Measurements from ENCODE around the genes UBR4 and VWA5B1.

DNA sequence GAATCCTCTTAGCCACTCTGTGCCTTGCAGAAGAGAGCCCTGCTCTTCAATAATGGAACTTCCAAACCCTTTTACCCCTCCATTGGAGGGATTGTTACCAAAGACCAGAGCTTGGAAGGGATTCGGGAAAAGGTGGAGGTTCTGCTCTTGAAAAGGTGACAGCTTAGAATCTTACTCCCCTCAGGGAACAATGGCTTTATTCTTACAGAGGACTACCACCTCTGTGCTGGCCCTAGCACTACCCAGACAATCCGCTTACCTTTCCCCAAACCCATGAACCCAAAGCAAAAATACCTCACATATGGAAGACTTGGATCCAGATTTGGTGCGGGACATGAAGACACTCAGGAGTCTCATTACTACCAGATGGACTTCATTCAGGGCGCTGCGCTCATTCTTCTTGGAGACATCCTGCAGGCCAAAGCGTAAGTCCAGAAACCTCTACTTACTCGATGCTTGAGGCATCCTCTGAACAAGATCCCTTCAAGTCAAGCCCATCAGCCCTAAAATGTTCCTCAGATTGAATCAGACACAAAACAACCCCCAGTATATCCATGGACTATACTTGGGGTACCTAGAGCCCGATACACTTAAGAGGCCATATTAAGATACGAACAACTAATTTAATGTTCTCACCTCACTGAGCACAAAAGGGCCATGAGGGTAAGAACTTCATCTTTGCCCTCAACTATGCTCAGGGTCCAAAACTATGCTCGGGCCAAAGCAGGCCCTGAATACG is 82.6 kb downstream of the UBR4 start:
- RRBS = no CpG with 5 or more reads among the region's 11 CpGs

GRCh38 chr1:19141304-19142053 is 68.6 kb downstream of the UBR4 start:
- RRBS = no CpG with 5 or more reads among the region's 10 CpGs

GRCh38 chr1:19156672-19157031 is 53.4 kb downstream of the UBR4 start:
- RRBS = no CpG with 5 or more reads among the region's 5 CpGs

DNA sequence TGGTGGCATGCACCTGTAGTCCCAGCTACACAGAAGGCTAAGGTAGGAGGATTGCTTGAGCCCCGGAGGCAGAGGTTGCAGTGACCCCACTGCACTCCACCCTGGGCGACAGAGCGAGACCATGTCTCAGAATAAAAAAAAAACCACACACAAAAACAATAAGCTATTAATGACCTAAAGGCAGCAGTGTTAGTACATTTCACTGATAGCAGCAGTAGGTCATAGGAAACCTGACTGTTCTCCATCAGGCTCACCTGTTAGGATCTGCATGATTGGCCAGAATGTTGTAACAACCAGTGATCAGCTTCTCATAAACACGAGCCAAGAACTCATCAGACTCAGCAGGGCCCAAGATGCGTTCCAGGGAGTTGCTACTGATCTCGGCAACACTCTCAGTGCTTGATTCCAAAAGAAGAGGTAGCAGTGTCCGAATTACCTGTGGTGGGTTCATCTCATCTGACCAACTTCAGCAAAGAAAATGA is 43.3 kb downstream of the UBR4 start:
- RRBS = no CpG with 5 or more reads among the region's 7 CpGs

DNA sequence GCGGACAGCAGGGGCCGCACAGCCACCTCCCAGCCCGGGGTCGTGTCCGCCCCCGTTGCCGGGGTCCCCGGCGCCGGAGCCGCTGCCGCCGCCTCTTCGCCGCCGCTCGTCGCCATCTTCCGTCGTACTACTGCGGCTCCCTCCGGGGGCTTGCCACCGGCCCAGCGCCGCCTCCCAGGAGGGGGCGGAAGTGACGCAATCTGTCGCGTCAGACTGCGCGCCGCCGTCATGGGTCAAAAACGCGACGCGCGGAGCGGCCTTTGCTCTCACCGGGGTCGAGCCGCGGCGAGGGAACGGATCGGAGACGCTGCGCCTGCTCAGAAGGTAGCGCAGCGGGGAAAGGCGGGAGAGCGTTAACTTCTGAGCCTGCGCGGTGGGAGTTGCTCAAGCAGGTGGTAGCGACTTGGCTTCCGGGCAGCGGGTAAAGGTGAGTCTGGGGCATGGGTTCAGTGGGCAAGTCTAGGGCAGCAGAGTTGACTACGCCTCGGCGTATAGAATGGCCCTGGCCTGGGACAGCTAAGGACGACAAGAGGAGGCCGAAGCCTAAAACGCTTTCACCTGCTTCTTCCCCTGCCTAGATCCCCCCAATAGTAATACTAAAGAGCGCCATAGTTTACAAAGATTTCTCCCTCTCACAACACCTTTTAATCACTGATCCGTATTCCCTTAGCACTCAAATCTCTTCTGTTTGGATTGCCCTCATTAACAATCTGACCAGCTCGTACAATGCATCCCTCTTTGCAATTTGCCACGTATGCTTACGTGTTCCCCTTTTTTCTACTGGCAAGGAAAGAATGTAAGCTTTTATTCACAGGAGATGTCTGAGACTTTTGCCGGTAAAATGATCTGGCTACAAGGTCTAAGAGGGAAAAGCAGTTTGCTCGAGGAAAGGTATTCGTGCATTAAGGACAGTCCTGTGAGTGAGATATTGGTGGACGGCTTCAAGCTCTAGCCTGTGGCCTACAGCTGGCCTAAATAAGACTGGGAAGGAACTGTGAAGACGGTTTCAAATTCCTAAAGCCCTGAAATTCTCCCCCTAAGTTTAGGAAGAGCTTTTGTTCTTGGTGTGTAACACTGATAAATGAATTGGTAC is at the start of gene UBR4:
UBR4 (minus strand) TSS at position 134 of the 1,093 bp plus-strand sequence.
- RRBS = under 1% methylated on average over 27 of the region's 73 CpGs

DNA sequence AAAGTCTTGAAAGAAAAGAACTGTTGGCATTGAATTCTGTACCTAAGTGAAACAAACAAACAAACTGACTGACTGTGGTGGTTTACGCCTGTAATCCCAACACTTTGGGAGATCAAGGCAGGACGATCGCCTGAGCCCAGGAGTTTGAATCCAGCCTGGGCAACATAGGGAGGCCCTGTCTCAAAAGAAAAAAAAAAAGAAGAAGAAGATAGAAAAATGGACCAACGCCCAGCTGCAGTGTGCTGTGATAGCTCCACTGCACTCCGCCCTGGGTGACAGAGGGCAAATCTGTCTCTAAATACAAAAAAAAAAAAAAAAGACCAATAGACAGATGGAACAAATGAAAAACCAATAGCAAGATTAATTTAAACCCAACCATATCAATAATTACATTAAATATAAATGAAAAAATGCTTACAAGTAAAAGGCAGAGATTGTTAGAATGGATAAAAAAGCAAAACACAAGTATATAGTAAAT is 13.9 kb downstream of the AKR7A3 start:
- RRBS = no CpG with 5 or more reads among the region's 5 CpGs

DNA sequence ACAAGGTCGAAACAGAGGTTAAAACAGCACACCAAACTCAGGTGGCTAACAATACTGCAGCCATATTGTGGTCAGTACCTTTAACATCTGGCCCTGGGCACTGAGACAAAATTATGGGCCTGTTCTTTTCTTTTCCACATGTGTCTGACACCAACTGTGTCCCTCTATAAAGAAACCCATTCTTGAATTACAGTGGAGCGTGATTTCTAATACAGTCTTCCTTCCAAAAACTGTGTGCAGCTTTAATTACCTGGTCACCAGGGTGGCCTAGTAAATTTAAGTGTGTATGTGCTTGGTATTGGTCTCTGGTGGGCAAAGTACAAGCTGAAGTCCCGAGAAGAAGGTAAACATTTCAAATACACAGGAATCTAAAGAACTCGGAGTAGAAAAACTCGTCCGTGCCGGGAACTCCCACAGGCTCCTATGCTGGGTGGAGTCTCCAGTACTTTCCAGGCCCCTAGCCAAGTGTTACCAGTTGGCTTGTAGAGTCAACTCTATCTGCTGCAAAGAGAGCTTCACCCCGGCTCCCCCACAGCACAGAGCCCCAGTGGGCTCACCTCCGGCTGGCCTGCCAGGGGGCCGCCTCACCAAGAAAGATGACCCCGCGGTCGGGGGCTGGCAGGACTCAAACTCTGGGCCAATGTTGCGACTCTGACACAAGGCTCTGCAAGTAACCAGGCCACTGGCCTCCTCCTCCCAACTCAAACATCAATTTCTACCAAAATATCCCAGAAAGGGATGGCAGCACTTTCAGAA is 73.7 kb downstream of the SLC66A1 start:
- RRBS = 100% methylated on average over 3 of the region's 14 CpGs

GRCh38 chr1:19442356-19443243 is 42.7 kb downstream of the CAPZB start:
- RRBS = no CpG with 5 or more reads among the region's 21 CpGs

DNA sequence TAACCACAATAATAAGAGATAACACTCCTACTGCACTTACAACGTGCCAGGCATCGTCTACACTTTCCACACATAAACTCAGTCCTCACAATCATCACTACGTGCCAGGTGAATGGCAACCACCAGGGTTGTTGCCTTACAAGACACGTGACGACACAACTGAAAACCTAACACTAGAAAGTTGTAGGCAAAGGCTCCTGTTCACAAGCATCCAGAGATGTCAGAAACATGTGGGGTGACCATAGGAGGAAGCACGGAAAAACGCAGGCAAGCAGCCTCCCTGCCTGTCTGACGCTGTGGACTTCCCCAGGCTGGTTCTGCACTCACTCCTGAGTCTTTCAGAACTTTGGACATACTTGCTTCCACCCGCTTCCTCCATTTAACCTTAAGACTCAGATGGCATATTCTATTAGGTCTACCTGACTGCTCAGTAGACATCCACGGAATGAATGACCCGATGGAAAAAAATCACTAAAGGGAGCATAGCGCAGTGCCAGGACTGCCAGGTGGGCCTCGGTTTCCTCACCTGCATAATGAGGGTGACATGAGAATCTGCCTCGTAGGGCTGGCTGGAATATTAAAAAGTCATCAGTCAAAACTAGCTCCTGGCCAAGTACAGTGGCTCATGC is 6.9 kb downstream of the CAPZB start:
- RRBS = no CpG with 5 or more reads among the region's 14 CpGs

GRCh38 chr1:19592921-19593291 is 3.9 kb upstream of the MICOS10 start:
- RRBS = no CpG with 5 or more reads among the region's 1 CpG

GRCh38 chr1:19605690-19606383 is 9.1 kb downstream of the MICOS10 start:
- RRBS = no CpG with 5 or more reads among the region's 2 CpGs

GRCh38 chr1:19612857-19613667 is 16.3 kb downstream of the MICOS10 start:
- RRBS = no CpG with 5 or more reads among the region's 10 CpGs

- RRBS = 41% methylated on average over 1 of the region's 10 CpGs
These were observed 20.6 kb upstream of the NBL1 start for GRCh38 chr1:19623337-19624155.

DNA sequence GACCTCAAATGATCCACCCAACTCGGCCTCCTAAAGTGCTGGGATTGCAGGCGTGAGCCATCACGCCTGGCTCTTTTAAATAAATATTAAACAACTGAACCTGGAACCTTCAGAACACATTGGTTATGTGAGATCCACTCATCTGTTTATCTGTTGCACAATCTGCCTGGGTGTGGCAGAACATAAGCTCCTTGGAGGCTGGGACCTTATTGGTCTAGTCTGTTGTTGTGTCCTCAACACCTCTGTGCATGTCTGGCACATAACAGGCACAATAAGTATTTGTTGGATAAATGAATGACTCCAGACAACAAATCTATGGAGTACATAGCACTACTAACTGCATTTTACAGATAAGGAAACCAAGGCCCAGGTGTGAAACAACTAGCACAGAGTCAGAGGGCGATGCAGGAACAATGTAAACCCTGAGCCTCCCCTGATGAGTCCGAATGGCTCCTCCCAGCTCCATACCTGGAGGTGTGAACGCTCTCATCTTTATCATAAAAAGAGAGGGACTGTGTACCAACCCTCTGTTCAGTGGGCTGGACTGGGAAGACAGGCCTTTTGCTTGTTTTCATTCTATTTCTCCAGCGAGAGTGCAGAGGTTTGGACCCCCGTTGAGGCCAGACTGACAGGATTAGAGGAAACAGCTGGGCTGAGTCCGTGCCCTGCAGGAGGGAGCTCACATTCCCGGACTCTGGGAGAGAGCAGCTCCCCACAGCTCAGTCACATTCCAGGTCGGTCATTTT is 3.9 kb upstream of the NBL1 start:
- RRBS = no CpG with 5 or more reads among the region's 11 CpGs

DNA sequence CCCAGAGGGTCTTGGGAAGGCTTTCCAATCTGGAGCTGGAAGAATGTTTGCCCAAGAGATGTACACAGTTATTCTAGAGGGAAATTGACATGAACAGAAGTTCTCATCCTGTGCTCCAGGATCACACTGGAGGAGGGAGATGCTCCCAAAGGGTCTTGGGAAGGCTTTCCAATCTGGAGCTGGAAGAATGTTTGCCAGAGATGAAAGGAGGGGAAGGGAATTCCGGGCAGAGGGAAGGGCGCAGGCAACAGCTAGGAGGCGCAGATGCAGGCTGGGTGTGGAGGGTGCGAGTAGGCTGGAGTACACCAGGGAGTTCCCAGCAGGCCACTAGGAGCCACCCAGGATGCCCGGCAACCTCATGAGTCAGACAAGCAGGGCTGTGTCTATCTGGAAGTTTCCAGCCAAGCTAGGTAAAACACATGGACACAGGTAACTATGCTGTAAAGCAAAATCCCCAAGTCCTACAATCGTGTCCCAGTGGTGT is 1.1 kb upstream of the NBL1 start:
- RRBS = no CpG with 5 or more reads among the region's 6 CpGs

GRCh38 chr1:19726802-19727127 is 62.1 kb downstream of the HTR6 start:
- RRBS = no CpG with 5 or more reads among the region's 7 CpGs

- RRBS = no CpG with 5 or more reads among the region's 6 CpGs
These were observed 20.1 kb downstream of the PLA2G2D start for GRCh38 chr1:20099306-20099519.

- RRBS = 91% methylated on average over 5 of the region's 17 CpGs
These were observed 19.8 kb upstream of the UBXN10 start for GRCh38 chr1:20166064-20166432.

DNA sequence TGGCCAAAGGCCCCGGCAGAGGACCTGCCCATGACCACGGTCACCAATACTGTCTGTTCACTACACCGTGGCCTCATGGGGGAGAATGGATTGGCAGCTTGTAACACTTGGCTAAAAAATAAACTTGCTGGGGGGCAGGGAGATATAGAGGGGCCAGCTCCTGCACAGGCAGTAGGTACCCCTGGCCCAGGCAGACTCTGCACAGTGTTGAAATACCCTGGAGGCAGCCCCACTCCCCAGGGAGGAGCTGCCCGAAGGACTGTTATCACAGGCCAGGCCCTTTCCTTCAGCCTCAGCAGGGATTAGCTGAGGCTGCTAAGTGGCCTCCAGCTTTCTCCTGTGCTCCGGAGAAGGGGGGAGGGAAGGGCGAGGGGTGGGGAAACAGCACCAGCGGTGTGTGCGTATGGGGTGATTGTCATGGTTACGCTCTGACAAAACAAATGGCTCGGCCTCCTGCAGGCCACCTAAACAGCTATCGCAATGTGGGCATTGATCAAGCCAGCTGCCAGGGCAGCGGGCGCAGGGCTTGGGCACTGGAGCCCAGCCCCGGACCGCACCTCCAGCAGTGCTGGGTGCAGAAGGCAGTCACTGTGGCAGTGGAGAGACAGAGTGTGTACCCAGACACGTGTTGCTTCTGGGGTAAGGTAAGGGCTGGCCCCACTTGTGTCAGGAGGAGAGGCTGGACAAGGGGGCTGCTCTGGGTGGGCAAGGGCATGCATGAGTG is at the start of gene VWA5B1:
VWA5B1 (plus strand) TSS at position 431 of the 724 bp plus-strand sequence.
- RRBS = no CpG with 5 or more reads among the region's 16 CpGs

- RRBS = 75% methylated on average over 11 of the region's 56 CpGs
These were observed 52.8 kb downstream of the VWA5B1 start for GRCh38 chr1:20343227-20344039.

Data from CMK (cell line).